ENCODE measurements around the gene NAGLU.

GRCh38 chr17:42311157-42312028, 23.1 kb downstream of the STAT5A start:
- PRO-cap = unidirectional peak, minus-strand start at chr17:42311644

- PRO-cap = unidirectional peak, plus-strand start at chr17:42365387
Observed at GRCh38 chr17:42365073-42365694, 23.1 kb downstream of the STAT3 start.

DNA sequence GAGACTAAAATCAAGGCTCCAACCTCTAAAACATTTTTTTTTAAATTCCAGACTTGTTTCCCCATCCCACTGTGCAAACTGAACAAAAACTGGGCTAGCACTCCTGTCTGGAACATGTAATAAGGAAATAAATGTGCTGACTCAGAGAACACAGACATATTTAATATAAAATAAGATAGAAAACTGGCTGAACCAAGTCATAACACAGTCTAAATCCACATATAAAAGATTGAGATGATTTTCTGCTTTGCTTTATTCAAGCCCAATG, 1.5 kb downstream of the STAT3 start:
- PRO-cap = no peak

DNA sequence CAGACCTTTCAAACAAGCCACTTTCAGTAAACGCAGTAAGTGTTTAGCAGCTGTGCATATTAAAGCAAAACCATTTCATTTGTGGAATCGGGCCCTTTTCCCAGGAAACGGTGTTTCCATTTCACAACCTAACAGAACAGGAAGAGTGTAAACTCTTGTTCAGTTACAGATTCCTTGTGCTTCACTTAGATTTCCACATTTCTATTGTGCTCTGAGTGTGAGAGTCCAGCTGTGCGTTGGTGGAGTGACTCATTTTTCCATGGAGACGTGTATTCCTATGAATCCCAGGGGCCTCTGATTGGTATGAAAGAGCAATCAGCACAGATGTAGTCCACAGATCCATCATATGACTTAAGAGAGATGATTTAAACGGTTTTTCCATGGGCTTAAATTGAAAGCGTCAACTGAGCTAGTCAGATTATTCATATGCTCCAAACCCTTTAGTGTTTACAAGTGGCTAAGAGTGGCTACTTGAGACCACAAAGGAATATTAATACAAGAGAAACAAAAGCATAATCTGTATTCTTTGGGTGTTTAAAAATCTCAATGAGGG, 13.4 kb upstream of the CAVIN1 start:
- PRO-cap = no peak

DNA sequence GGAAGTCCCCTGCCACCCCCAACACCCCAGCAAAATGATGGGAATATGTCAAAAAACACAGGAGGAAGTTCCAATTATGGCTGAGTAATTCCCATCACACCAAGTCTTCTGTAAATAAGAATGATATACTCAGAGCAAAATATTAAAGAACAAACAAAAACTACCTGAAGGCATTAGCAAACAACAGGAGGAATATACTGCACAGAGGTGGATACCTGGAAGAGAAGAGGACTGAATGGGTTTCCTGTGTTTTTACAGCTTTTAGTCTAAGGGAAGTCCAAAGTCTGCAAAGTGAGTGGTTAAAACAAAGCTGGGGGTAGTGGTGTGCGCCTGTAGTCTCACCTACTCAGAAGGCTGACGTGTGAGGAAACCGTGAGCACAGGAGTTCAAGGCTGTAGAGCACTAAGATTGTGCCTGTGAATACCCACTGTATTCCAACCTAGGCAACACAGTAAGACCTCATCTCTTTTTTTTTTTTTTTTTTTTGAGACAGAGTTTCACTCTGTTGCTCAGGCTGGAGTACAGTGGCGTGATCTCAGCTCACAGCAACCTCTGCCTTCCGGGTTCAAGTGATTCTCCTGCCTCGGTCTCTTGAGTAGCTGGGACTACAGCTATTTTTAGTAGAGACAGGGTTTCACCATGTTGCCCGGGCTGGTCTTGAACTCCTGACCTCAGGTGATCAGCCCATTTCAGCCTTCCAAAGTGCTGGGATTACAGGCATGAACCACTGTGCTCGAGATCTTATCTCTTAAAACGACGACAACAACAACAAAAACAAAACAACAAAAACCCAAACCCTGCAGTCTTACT, 16.9 kb upstream of the ATP6V0A1 start:
- PRO-cap = no peak

DNA sequence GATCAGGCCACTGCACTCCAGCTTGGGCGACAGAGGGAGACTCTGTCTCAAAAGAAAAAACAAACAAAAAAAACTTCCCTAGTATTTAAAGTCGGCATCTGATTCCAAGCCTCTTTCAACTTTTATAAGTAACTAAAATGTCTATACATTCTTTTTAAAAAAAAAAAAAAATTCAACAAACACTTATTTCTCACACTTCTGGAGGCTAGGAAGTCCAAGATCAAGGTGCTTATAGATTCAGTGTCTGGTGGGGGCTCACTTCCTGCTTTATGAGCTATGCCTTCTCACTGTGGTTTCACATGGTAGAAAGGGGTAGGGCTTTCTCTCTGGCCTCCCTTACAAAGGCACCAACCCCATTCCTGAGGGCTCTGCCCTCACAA, 5.9 kb upstream of the NAGLU start:
- PRO-cap = no peak

DNA sequence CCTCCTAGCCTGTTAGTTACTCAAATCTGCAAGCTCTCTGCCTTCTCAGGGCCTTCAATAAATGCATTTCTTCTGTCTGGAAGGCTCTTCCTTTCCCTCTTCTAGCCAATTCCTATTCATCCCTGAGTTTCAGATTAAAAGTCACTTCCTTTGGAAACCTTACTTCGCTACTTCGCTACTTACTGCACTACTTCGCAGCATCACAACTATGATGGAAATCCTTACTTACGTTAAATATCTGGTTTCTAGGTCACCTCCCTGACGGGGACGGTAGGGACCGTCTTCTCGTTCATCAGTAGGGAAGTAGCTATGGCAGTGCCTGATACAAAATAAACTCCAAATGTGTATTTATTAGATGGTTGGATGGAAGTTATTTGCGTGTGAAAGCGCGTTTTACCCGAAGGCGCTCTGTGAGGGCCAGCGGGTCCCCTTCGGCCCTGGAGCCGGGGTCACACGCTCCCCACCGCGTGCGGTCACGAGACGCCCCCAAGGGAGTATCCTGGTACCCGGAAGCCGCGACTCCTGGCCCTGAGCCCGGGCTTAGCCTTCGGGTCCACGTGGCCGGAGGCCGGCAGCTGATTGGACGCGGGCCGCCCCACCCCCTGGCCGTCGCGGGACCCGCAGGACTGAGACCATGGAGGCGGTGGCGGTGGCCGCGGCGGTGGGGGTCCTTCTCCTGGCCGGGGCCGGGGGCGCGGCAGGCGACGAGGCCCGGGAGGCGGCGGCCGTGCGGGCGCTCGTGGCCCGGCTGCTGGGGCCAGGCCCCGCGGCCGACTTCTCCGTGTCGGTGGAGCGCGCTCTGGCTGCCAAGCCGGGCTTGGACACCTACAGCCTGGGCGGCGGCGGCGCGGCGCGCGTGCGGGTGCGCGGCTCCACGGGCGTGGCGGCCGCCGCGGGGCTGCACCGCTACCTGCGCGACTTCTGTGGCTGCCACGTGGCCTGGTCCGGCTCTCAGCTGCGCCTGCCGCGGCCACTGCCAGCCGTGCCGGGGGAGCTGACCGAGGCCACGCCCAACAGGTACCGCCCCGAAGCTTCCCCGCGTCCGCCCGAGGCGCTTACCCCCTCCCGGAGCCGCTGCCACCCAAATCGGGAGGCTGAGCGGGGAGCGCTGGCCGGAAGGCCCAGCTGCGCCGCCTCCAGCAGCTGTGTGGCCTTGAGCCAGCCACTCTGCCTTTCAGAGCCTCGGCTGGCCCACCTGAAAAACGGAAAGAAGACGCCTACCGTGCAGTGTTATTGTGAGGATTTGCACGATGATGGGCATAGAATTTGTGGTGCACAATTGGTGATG, at the start of gene NAGLU:
Gene NAGLU (plus strand): TSS at position 603 of the 1,288 bp plus-strand sequence.
- PRO-cap = bidirectional peak, plus-strand start at position 653 of the sequence, minus-strand start at position 515 of the sequence; bidirectional peak, plus-strand start at position 1,084 of the sequence, minus-strand start at position 975 of the sequence

- PRO-cap = no peak
Observed at GRCh38 chr17:42564612-42565751, 1.9 kb upstream of the MLX start.

DNA sequence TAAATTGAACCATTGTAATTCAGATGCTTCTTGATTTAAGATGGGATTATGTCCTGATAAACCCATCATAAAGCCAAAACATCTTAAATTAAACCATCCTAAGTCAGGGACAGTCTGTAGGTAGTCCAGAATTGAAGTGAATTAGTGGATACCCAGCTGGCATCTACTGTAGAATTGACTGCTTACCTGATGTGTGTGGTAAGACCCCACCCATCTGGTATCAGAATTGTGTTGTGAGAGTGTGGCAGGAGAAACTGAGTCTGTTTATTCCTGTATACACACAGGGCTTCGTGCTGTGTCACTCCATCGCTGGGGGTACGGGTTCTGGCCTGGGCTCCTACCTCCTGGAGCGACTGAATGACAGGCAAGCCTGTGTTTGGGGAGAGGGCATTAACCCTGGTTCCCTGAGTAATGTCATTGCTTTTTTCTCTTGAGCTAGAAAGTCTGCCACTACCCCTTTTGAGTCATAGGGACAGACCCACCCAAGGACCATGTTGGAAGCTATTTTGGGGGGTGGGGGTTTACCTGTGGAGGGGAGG, 3.7 kb downstream of the TUBG2 start:
- PRO-cap = no peak

- PRO-cap = unidirectional peak, plus-strand start at chr17:42683827
Observed at GRCh38 chr17:42683473-42684118, 1.3 kb downstream of the CNTNAP1 start.

DNA sequence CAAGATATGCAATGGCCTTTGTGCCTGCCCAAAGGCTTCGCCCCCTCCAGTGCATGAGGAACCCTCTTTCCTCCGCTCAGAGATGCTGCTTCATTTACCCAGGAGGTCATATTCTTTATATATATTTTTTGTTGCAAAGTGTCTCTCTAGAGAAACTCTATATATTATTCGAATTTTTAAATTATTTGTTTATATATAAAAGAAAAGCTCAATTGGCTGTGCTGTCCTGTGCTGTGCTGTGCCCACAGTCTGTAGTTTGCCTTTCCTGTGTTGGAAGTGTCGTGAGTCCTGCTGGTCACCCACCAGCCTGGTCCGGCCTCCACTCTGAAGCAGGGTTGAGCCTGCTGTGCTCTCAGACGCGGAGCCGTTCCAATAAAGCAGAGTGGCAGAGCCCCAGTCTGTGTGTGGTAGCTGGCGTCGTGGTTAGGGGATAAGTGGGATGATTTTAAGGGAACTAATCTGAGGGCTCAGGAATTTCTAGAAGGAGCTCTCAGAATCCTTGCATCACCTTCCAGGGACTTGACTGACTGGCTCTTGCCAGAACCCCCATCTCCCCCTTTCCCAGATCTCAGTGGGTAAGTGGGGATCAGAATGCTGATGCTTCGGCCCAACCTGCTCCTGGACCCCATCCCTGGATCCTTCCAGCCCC, 17.4 kb downstream of the CNTNAP1 start:
- PRO-cap = no peak

DNA sequence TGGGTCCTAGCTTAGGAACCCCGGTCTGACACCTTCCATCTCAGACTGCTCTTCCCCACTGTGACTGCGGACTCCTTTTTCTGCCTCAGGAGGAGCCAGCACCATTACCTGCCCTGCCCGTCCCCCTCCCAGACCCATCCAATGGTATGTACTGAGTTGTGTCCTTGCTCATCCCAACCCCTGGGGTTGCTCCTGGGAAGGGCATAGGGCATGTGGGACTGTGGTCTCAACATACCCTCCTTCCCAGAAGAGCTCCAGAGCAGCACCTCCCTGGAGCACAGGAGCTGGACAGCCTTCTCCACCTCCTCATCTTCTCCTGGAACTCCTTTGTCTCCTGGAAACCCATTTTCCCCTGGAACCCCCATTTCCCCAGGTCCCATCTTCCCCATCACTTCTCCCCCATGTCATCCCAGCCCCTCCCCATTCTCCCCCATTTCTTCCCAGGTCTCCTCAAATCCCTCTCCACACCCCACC, 3.9 kb downstream of the COA3 start:
- PRO-cap = no peak

DNA sequence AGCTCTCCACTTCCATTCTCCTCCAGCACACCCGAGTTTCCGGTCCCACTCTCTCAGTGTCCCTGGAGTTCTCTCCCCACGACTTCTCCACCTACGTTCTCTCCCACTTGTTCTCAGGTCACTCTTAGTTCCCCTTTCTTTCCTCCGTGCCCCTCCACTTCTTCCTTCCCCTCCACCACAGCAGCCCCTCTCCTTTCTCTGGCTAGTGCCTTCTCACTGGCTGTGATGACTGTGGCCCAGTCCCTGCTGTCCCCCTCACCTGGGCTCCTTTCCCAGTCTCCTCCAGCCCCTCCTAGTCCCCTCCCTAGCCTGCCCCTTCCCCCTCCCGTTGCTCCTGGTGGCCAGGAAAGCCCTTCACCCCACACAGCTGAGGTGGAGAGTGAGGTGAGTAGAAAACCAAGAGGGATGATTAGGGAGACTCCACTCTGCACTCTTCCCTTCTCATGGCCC, 3.5 kb downstream of the COA3 start:
- PRO-cap = no peak

GRCh38 chr17:42833702-42833810, 359 bp downstream of the PSME3 start:
- PRO-cap = no peak

DNA sequence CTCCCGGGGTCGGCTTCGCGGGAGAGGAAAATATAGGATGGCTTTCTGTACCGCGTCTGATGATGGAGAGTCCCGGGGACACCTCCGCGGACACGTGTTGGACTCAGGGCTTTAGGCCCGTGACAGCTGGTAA, 480 bp downstream of the PSME3 start:
- PRO-cap = no peak

DNA sequence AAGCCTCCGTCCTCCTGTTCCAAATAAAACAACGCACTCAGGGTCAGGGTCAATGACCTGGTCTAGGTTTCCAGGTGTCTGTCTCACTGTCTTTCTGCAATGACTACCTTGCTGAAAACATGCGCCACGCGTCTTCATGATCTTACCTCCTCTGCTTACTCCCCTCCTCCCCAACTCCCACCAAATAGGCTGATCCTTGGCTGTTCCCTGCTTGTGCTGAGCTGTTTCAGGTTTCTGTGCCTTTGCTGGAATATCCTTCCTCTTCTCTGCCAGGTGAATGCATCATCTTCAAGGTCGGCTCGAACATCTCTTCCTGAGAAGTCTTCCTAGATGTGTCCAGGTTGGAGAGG, 14.8 kb downstream of the AOC3 start:
- PRO-cap = no peak

GRCh38 chr17:42903802-42904482, 3.3 kb downstream of the G6PC1 start:
- PRO-cap = no peak

DNA sequence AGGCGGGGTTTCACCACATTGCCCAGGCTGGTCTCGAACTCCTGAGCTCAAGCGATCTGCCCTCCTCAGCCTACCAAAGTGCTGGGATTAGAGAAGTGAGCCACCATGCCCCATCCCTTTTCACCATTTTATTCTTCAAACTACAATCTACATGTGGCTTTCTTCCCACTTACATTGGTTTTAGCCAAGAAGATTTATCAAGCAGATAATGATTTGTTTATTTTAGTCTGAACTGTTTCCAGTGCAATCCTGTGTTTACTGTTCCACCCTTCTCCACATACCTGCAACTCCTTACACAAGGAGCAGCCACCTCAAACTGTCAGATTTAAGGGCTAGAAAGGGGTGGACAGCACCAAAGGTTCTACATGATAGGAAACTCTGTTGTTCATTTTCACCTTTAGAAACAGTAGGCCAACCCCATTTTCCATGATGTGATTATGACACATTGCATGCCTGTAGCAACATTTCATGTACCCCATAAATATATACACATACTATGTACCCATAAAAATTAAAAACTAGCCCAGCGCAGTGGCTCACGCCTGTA, 1.9 kb downstream of the RUNDC1 start:
- PRO-cap = no peak

- PRO-cap = no peak
Observed at GRCh38 chr17:43124486-43124819, 711 bp downstream of the BRCA1 start.

DNA sequence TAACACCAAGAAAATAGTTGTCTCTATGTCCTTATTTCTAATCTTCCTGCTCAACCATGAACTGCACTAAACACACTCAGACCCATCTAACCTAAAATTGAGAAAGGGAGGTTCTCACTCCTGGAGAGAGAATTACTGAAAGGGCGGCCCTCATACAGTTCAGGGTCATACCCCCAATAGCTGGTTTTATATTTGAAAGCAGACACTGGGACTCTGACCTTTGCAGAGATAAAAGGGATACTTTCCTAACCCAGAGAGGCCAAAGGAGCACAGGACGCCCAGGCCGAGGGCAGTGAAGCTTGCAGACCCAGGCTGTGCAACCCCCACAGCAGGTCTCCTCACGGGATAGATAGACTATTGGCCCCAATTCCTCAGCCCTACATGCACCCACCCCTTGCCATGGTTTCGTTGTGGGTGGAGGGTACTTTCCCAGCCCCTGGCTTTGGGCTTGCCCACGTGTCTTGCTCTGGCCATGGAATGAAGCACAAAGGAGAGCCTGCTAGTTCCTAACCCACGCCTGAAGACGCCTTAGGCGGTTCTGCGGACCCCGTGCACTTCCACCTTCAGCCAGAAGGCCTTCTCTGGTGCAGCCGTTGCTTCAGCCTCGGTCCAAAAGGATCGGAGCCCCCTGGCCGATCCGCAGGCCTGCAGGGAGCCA, 9.6 kb upstream of the BRCA1 start:
- PRO-cap = no peak